ENCODE measurements around a stretch of chr13.

DNA sequence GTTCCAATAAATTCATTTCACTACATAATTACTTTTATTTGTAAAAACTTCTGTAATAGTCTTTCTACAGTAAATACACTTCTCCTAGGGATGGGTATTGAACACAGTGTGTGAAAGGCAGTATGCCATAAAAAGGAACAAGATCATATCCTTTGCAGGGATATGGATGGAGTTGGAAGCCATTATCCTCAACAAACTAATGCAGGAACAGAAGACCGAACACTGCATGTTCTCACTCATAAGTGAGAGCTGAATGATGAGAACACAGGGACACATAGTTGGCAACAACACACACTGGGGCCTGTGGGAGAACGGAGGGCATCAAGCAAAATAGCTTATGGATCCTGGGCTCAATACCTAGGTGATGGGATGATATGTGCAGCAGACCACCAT lies 183.0 kb downstream of the NDFIP2 start:
- RRBS: no CpG with 5 or more reads among the region's 2 CpGs
CAGE:
- cytosol, long polyA plus RNA: no peak
- long polyA plus RNA: no peak
- nucleus, long polyA plus RNA: no peak

GRCh38 chr13:79861735-79862305 lies 380.9 kb downstream of the NDFIP2 start:
- RRBS: no CpG with 5 or more reads among the region's 9 CpGs
CAGE:
- cytosol, long polyA plus RNA: no peak
- long polyA plus RNA: no peak
- nucleus, long polyA plus RNA: no peak

DNA sequence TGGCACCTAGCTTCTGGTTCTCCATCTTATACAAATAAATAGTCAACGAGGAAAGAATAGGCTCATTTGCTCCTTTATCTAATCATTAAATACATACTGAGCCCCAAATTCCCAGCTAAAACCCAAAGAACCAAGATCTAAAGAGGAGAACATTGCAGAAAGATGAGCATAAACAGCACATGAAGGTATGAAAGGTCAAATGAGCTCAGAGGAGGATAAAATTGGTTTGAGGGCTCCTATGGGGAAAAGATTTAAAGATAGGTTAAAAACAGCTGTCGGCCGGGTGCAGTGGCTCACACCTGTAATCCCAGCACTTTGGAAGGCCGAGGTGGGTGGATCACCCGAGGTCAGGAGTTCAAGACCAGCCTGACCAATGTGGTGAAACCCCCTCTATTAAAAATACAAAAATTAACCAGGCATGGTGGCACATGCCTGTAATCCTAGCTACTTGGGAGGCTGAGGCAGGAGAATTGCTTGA lies 184.3 kb downstream of the SPRY2 start:
- RRBS: no CpG with 5 or more reads among the region's 5 CpGs
CAGE:
- cytosol, long polyA plus RNA: no peak
- long polyA plus RNA: no peak
- nucleus, long polyA plus RNA: no peak

GRCh38 chr13:80313992-80314240 lies 27.0 kb downstream of the SPRY2 start:
CAGE:
- cytosol, long polyA plus RNA: no peak
- long polyA plus RNA: no peak
- nucleus, long polyA plus RNA: no peak

DNA sequence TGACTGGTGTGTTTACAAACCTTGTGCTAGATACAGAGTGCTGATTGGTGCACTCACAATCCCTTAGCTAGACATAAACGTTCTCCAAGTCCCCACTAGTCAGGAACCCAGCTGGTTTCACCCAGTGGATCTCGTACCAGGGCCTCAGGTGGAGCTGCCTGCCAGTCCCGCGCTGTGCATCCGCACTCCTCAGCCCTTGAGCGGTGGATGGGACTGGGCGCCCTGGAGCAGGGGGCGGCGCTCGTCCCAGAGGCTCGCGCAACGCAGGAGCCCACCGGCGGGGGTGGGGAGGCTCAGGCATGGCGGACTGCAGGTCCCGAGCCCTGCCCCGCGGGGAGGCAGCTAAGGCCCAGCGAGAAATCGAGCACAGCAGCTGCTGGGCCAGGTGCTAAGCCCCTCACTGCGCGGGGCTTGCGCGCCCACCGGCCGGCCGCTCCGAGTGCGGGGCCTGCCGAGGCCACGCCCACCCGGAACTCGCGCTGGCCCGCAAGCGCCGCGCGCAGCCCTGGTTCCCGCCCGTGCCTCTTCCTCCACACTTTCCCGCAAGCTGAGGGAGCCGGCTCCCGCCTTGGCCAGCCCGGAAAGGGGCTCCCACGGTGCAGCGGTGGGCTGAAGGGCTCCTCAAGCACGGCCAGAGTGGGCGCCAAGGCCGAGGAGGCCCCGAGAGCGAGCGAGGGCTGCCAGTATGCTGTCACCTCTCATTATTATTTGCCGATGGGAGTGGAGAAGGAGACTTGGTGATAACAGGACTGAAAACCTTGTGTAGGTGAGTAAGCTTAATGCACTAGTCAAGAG lies 204.2 kb upstream of the SLITRK1 start:
- RRBS: no CpG with 5 or more reads among the region's 55 CpGs
CAGE:
- cytosol, long polyA plus RNA: no peak
- long polyA plus RNA: no peak
- nucleus, long polyA plus RNA: no peak

DNA sequence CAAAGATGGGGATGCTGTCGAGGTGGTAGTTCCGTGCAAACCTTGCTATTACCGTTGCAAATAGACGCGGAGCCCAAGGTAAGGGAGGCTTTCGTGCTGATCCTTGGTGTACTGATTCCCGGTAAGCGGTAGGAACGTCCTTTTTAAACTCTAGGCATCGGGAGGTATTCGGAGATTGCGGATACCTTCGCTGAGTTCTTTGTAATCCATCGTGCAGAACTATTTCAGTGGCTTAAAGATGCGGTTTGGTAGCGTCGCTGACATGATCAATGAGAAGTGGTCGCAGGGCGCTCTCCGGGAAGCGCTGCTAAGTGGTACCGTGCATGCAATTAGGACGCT lies 3.1 kb downstream of the SLITRK5 start:
- RRBS: no CpG with 5 or more reads among the region's 23 CpGs
CAGE:
- cytosol, long polyA plus RNA: no peak
- long polyA plus RNA: no peak
- nucleus, long polyA plus RNA: no peak

GRCh38 chr13:87810857-87811507 lies 139.8 kb downstream of the SLITRK5 start:
- RRBS: 88% methylated on average over 5 of the region's 16 CpGs
CAGE:
- cytosol, long polyA plus RNA: no peak
- long polyA plus RNA: no peak
- nucleus, long polyA plus RNA: no peak

DNA sequence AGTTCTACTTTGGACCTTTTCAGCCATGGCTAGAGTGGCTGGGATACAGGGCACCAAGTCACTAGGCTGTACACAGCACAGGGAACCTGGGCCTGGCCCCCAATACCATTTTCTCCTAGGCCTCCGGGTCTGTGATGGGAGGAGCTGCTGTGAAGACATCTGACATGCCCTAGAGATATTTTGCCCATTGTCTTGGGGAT lies 1747.9 kb upstream of the GPC5 start:
- RRBS: no CpG with 5 or more reads among the region's 1 CpG
CAGE:
- cytosol, long polyA plus RNA: no peak
- long polyA plus RNA: no peak
- nucleus, long polyA plus RNA: no peak

DNA sequence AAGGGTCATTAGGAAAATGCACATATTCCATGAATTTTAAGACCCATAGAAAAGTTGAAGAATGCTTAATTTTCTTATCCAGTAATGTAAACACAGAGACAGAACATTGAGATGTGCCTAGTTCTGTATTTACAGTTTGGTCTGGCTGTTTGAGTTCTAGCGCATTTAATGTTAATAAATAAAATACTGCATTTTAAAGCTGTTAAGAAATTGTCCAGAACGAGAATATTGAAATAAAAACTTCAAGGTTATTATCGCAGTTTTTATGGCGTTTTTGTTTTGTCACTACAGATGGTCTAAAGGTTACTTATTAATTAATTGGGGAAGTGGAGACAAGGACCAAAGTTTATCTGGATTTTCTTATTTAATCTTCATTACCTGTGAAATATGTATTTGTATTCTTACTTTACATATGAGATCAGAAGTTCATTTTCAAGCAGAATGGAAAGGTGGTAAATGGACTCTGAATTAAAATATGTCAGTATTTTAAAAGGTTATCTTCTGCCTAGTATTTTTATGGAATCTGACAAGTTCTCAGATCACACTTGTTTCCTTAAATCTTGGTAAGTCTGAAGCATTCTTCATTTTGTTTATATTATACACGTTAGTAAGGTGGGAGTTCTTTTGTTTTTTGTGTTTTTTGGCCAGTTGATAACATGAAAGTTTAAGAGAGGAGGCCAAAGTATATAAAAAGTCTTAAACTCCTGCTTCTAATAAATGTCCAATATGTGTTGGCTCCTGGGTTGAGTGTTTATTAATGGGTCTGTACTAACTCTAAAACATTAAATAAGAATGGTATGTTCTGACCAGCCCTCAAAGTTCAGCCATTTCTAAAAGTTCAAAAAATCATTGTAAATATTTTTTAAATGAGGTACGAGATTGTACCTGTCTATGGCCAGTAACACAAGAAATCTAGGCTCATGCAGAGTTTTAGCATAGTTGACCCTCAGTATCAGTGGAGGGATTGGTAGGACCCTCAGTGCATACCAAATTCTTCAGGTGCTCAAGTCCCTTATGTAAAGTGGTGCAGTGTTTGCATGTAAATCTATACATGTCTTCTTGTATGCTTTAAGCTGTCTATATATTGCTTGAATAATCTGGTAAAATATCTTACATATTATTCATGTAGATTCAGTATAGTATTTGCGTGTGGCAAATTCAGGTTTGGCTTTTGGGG lies 43.7 kb upstream of the GPC5 start:
- RRBS: no CpG with 5 or more reads among the region's 7 CpGs
CAGE:
- cytosol, long polyA plus RNA: no peak
- long polyA plus RNA: no peak
- nucleus, long polyA plus RNA: no peak

GRCh38 chr13:93233888-93234673 lies 7.5 kb downstream of the GPC6 start:
- RRBS: no CpG with 5 or more reads among the region's 4 CpGs
CAGE:
- cytosol, long polyA plus RNA: no peak
- long polyA plus RNA: no peak
- nucleus, long polyA plus RNA: no peak

- RRBS: no CpG with 5 or more reads among the region's 3 CpGs
CAGE:
- cytosol, long polyA plus RNA: no peak
- long polyA plus RNA: no peak
- nucleus, long polyA plus RNA: no peak
Measured at GRCh38 chr13:93361594-93362450, 135.2 kb downstream of the GPC6 start.

DNA sequence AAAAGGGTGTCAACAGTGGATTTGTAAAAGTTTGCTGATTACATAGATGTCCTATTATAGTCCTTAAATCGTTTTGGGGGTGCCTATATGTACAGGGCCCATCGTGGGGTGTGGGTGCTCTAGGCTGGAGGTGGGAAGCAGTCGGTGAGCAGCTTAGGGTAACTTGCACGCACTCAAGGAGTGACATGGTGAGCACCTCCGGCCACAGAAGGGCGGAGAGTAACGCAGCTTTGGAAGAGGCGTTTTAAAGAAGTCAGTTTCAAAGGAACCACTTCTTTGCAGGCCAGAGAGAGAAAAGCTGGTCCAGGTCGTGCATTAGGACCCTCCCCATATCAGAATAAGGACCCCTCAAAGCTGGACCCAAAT lies 363 bp downstream of the TGDS start:
- RRBS: no CpG with 5 or more reads among the region's 9 CpGs
CAGE:
- cytosol, long polyA plus RNA: no peak
- long polyA plus RNA: no peak
- nucleus, long polyA plus RNA: no peak

DNA sequence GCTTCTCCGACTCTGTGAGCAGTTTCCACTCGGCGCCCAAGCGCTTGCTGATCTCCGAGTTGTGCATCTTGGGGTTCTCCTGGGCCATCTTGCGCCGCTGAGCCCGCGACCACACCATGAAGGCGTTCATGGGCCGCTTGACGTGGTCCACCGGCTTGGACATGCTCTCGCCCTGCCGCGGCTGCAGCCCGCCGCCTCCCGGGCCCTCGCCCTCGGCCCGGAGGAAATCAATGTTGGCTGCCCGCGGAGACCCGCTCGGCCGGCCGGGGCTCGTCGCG lies 519 bp downstream of the SOX21 start:
- RRBS: 4% methylated on average over 11 of the region's 31 CpGs
CAGE:
- cytosol, long polyA plus RNA: no peak
- long polyA plus RNA: no peak
- nucleus, long polyA plus RNA: no peak

DNA sequence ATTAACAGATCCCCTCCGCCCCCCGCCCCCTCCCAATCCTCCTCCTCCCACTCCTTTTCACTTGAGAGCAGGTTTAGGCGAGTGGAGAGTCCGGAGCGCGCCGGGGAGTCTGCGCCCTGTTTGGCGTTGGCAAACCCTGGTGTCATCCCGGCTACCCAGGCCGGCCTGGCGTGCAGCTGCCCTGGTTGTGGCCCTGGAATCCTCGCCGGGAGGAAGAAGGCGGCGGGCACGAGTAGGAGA lies 1.1 kb upstream of the SOX21 start:
- RRBS: 6% methylated on average over 8 of the region's 17 CpGs
CAGE:
- cytosol, long polyA plus RNA: no peak
- long polyA plus RNA: no peak
- nucleus, long polyA plus RNA: no peak

DNA sequence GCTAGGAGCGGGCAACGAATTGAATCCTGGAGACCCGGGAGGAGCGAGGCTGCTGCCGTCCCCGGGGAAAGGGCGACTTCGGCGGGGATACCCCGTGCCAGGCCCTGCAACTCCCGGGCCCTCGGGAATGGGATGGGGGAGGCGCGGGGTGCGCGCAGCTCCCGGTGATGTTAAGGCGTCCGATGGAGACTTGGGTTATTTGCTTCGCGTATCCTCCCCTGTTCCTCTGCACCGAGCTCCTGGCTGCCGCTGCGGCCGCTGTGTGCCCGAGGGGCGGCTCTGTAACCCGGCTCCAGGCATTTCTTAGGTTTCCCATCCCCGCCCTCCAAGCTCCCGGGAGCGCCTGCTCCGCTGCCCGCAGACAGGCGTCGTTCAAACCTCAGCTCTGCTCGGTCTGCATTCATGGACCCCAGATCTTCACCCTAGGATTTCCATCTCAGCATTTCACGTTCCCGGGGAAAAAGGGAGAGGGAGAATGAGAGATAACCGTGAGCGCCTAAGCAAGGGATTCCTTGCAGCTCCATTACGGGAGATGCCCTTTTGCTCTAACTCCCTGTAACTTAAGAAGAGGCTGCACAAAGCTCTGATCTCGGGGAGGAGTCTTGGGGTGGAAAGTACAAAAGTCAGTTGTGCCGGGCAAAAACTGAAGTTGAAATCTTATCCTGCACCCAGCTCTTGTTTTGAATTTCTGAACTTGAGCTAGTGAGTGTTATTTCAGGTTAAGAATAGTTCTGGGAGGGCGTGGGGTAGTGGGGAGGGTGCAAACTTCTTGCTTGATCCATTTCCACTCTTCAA lies 256.2 kb upstream of the SOX21 start:
- RRBS: 5% methylated on average over 14 of the region's 44 CpGs
CAGE:
- cytosol, long polyA plus RNA: no peak
- long polyA plus RNA: no peak
- nucleus, long polyA plus RNA: no peak

GRCh38 chr13:96984298-96984643 lies 10.0 kb downstream of the OXGR1 start:
- RRBS: no CpG with 5 or more reads among the region's 4 CpGs
CAGE:
- cytosol, long polyA plus RNA: no peak
- long polyA plus RNA: no peak
- nucleus, long polyA plus RNA: no peak

DNA sequence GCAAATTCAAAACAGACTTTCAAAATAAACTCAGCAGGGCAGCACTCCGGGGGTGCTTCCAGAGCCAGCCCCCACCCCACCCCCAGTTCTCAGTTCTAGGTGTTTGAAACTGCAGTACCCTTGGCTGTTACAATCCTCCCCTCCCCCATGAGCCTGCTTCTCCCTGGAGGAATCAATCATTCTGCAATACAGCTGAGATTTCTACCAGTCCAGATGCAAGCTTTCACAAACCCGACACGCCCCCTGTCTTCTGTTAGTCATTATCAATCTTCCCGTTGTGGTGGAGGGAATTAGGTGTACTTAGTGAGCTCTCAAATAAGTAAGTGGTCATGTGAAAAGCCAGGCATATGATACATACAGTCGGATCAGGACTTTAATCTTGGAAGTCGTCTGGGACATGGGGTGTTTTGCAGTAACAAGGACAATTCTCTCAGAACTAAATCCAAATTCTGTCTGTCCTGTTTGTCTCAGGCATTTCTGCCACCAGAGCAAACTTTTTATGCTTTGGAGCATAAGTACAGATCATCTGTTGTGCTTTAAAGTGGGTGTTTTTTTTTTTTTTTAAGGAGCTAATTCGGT lies 96.7 kb upstream of the MBNL2 start:
- RRBS: no CpG with 5 or more reads among the region's 7 CpGs
CAGE:
- cytosol, long polyA plus RNA: no peak
- long polyA plus RNA: no peak
- nucleus, long polyA plus RNA: no peak

DNA sequence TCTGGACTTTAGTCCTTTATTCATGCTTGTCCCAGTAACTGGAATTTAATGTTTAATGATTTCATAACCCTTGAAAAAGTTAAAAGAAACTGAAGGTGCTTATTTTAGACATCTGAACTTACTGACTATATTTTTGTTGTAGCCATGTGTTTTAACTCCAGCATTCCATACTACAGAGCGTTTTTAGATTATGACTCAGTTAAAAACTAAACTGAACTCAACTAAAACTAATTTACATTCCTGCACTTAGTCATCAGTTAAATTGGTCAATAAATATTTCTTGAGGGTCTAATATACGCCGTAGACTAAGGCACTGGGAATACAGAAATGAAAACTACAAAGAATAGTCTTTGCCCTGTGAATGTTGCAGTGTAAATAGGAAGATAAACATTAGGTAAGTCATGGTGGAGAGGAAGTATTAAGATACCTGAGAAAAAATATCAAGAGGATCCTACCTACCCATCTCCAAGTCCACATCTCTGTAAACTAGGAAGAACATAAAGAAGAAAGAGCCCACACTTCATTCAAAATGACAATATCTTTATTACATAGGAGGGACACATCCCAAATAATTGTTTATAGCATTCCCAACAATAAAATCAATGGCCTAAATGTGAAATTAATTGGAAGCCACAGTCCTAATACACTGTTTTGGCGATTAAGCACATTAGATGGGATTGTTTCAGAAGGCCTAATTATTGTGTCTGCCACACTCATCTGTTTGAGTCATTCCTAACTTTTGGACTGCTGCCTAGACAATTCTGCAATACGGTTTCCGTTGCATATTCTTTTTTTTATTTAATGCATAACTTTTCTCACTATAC lies 52.8 kb downstream of the MBNL2 start:
- RRBS: no CpG with 5 or more reads among the region's 6 CpGs
CAGE:
- cytosol, long polyA plus RNA: no peak
- long polyA plus RNA: no peak
- nucleus, long polyA plus RNA: no peak

DNA sequence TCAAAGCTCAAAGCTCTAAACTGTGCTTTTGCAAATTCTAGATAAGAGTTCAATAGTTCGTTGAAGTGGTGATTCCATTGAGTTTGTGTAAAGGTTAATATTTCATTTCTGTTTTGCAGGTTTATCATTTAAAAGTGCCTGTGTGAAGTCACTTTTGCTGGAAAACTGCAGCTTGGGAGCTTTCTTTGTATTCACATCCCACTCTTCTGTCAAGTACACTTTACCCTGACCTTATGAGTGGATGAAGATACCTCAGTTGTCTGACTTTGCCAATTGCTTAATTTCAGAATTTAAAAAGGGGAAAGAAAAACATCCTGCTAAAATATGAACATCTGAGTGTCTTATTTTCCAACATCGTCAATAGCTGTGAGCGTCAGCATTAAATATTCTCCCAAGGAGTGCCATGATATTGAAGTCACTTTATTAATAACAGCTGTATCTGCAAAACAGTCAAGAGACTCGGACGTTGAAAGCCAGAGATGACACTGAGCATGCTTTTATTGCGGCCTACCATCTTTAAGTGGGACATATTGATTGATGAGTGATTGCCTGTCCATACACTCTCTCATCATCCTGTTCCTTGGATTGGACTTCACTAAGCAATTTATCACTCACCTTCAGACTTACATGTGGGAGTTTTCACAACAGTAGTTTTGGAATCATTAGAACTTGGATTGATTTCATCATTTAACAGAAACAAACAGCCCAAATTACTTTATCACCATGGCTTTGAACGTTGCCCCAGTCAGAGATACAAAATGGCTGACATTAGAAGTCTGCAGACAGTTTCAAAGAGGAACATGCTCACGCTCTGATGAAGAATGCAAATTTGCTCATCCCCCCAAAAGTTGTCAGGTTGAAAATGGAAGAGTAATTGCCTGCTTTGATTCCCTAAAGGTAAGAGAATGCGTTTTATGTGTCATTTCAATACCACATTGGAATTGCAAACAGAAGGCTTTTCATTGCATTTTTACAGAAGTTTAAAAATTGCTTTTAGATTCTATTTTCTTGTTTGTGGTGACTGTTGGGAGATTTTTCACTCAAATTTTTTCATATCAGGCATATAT lies 53.7 kb downstream of the MBNL2 start:
- RRBS: no CpG with 5 or more reads among the region's 9 CpGs
CAGE:
- cytosol, long polyA plus RNA: no peak
- long polyA plus RNA: no peak
- nucleus, long polyA plus RNA: no peak

DNA sequence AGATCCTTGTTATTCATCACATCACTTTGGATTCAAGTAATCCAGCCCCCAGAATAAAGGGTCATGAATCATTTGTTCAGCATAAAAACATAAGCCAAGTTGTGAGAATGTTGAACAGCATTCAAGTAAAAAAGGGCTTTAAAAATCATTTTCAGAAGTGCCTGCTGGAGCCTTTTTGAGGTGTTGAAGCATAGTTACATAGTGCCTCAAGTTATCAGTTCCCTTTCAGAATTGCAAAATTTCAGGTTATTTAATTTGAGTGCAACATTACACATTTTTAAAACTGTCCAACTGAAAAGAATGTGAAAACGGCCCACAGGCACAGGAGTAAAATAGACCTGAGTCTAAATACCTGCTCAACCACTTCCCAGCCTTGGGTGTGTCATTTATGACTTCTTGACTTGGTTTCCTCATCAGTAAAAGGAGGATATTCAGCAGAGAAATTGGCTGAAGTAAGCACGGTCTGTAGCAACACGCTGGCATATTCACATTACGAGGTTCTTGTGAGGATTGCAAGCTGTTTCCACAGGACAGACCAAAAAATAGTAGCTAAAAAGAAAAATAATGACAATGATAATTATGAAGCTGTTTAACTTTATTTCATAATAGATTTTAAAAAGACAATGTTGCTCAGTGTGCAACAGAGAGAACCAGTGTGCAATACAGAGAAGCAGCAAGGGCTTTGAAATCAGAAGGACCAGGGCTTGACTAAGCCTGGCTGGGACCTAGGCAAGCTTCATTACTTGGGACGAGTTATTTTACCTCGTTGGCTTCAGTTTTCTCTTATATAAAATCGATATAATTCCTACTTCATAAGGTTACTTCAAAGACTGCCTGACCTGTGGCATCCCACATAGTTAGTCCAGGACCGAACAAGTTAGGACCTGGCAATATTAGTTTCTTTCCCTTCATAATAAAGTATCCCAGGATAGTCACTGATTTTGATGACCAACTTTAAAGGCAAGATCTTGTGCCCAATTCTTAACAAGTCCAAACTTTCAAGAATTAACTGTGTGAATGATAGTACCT lies 56.7 kb downstream of the MBNL2 start:
- RRBS: no CpG with 5 or more reads among the region's 8 CpGs
CAGE:
- cytosol, long polyA plus RNA: no peak
- long polyA plus RNA: no peak
- nucleus, long polyA plus RNA: no peak

Data from SK-N-SH (cell line).